Mesenchymal stem cell of the bone marrow (primary cell): ENCODE data around the gene DMRTA2.

DNA sequence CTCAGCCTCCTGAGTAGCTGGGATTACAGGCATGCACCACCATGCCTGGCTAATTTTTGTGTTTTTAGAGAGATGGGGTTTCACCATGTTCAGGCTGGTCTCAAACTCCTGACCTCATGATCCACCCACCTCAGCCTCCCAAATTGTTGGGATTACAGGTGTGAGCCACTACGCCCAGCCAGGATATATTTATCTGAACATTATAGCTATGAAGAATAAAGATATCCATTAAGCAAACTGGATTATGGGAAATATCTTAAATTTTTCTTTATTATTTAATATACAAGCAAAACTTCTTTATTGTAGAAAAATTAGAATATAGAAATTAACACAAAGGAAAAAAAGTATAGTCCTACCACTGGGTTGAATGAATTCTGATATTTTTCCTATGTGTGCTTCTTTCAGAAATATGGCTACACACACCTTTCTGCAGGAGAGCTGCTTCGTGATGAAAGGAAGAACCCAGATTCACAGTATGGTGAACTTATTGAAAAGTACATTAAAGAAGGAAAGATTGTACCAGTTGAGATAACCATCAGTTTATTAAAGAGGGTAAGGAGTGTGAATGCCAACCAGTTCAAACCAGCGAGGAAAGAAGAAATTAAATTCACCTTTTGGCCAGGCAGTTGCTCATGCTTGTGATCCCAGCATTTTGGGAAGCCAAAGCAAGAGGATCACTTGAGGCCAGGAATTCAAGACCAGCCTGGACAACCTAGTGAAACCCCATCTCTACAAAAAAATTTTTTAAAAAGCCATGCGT is 34.7 kb downstream of the CMPK1 start:
- CAGE, long polyA plus RNA: no peak

GRCh38 chr1:47444635-47445173 is 6.9 kb downstream of the FOXD2 start:
- CAGE, long polyA plus RNA: no peak

DNA sequence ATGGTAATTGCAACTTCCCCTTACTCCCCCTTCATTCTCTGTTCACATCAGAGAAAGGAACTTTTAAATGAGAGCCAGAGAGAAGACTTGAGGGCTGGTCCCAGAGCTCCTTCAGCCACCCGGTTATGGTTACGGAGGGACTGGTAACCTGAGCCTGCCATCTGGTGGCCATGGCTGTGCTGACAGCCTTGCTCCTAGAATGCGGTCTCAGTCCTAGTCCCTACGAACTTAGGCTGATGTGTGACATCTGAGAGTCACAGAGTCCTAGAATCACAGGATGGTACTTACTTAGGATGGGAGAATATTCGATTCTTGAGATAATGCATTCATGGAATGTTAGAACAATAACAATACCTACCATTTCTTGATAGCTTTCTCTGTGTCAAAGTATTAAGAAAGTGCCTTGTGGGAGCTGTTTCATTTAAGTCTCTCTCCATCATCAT is 270.9 kb downstream of the TRABD2B start:
- CAGE, long polyA plus RNA: no peak

DNA sequence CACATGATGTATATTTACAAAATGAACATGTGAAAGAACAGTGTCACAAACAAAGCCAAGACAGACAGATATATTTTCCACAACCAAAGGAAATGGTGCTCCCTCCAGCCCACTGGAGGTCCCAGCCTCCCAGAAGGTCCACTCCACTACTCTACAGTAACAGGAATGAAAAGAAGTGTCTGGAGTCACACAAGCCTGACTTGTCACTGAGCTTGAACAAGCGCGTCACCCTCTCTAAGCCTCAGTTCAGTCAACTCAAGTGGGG is 121.3 kb downstream of the TRABD2B start:
- CAGE, long polyA plus RNA: no peak

DNA sequence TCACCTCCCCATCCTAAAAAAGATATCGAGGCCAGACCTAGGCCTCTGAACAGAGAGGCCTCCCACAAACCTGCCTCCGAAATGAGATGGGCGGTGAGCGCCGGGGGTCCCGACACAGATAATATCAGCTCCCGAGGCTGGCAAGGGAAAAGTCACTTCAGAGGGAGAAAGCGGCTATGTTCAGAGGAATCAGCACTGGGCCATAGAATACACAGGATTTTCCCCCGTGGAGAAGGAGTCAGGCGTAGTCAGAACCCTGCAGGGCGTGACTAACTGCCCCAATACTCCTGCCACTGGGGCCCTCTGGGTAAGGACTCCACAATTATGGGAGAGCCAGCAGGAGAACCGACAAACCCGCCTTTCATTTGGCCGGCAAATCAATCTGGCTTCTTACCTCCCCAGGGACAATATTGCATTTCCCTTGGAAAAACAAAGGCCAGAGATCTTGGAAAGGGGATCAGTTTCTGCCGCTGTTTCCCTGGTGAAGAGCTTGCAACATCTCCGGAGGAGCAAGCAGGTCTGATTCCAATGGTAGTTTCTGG is 4.6 kb downstream of the TRABD2B start:
- CAGE, long polyA plus RNA: no peak

GRCh38 chr1:48049715-48050256 is 52.6 kb upstream of the TRABD2B start:
- CAGE, long polyA plus RNA: no peak

GRCh38 chr1:48239308-48240032 is 17.0 kb downstream of the SLC5A9 start:
- CAGE, long polyA plus RNA: no peak

- CAGE, long polyA plus RNA: no peak
Measured at GRCh38 chr1:48679712-48680401, 96.8 kb downstream of the BEND5 start.

GRCh38 chr1:50179599-50179942 is 70.9 kb downstream of the ELAVL4 start:
- CAGE, long polyA plus RNA: no peak

GRCh38 chr1:50333401-50333996 is 89.7 kb downstream of the DMRTA2 start:
- CAGE, long polyA plus RNA: no peak

DNA sequence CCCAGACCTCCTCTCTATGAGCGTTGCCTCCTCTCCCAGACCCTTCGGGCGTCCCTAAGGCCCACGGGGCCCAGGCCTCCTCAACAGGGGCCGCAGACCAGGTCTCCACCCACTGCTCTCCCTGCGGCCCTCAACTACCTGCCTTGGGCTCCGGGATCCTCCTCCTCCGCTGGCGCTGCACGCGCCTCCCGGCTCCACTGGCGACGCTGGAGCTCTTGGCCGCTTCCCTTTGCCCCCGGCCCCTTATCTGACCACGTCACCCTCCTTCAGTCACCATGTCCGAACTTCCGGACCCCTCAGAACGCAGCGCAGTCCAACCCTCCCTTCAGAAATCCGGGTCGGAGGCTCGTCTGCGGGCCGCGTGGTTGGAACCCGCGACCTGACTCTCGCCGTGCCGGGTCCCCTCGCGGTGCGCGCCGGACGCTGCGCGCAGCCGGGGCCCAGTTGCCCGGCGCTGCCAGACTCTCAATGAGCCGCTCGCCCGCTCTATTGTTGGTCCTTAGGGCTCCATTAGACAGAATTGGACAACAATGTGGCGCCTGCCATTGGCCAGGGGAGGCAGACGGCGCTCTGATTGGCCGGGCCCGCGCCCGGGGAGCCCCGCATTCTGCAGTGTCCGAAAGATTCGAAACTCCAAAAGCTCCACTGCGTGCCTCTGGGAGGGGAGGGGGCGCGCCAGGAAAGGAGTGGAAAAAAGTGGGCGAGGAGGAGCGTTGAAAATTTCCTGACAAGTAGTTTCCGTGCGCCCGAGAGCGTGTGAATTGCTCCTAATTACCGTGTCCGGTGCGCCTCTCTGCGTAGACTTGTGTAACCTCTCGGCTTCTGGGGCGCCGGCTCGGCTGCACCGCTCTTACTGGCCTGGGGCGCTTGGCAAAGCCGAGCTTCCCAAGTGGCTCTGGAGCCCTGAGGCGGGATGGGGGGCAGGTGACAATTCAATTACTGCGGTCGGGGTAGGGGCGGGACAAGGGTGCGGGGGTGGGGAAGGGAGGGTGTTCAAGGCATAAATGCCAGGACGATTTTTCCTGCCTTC is at the start of gene DMRTA2:
TSS of gene DMRTA2 (minus strand) at position 470 of the 1,030 bp plus-strand sequence.
- CAGE, long polyA plus RNA: no peak

GRCh38 chr1:50539316-50539913 is 116.2 kb upstream of the DMRTA2 start:
- CAGE, long polyA plus RNA: no peak

GRCh38 chr1:50633586-50634227 is 210.5 kb upstream of the DMRTA2 start:
- CAGE, long polyA plus RNA: no peak

- CAGE, long polyA plus RNA: no peak
Measured at GRCh38 chr1:50960641-50961037, 572 bp upstream of the FAF1 start.

DNA sequence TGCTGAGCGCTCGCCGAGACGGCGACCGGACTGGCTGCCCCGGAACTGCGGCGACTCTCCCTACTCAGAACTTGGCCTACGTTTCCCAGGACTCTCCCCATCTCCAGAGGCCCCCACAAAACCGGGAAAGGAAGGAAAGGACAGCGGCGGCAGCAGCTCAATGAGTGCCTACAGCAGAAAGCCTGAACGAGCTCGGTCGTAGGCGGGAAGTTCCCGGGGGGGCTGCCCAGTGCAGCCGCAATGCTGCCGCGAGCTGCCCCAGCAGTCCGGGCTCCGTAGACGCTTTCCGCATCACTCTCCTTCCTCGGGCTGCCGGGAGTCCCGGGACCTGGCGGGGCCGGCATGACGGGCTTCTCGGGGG is 936 bp upstream of the CDKN2C start:
- CAGE, long polyA plus RNA: no peak

GRCh38 chr1:51570340-51570972 is 46.4 kb upstream of the OSBPL9 start:
- CAGE, long polyA plus RNA: no peak

GRCh38 chr1:51583311-51583973 is 33.5 kb upstream of the OSBPL9 start:
- CAGE, long polyA plus RNA: no peak

GRCh38 chr1:51622199-51623136 is 5.6 kb downstream of the OSBPL9 start:
- CAGE, long polyA plus RNA: no peak

- CAGE, long polyA plus RNA: no peak
Measured at GRCh38 chr1:51642895-51643241, 26.0 kb downstream of the OSBPL9 start.

- CAGE, long polyA plus RNA: no peak
Measured at GRCh38 chr1:51660973-51661320, 44.1 kb downstream of the OSBPL9 start.